Endometrial microvascular endothelial cells (primary cell): ENCODE measurements around a stretch of chr9.

DNA sequence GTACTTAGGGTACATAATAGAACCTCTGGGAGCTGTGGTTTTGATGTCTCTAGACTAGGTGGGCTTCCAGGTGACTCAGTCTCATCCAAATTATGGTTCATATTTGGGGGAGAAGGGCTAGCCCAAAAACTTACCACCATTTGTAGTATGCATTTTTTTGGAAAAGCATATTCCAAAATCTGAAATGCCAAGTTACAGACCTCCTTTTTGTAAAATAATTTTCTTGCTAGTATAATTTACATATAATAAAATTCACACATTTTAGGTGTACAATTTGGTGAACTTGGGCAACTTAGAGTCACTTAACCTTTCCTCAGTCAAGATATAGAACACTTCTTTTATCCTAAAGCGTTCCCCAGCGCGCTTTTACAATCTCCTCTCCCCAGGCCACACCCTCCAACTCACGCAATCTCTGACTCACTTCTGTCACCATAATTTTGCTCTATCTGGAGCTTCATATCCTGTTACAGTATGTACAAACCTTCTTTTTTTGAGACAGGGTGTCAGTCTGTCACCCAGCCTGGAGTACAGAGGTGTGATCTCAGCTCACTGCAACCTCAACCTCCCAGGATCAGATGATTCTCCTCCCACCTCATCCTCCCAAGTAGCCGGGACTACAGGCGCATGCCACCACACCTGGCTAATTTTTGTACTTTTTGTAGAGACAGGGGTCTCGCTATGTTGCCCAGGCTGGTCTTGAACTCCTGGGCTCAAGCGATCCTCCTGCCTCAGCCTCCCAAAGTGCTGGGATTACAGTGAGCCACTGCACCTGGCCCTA lies 57.4 kb downstream of the DOCK8 start:
- RAMPAGE, long total RNA = no peak

DNA sequence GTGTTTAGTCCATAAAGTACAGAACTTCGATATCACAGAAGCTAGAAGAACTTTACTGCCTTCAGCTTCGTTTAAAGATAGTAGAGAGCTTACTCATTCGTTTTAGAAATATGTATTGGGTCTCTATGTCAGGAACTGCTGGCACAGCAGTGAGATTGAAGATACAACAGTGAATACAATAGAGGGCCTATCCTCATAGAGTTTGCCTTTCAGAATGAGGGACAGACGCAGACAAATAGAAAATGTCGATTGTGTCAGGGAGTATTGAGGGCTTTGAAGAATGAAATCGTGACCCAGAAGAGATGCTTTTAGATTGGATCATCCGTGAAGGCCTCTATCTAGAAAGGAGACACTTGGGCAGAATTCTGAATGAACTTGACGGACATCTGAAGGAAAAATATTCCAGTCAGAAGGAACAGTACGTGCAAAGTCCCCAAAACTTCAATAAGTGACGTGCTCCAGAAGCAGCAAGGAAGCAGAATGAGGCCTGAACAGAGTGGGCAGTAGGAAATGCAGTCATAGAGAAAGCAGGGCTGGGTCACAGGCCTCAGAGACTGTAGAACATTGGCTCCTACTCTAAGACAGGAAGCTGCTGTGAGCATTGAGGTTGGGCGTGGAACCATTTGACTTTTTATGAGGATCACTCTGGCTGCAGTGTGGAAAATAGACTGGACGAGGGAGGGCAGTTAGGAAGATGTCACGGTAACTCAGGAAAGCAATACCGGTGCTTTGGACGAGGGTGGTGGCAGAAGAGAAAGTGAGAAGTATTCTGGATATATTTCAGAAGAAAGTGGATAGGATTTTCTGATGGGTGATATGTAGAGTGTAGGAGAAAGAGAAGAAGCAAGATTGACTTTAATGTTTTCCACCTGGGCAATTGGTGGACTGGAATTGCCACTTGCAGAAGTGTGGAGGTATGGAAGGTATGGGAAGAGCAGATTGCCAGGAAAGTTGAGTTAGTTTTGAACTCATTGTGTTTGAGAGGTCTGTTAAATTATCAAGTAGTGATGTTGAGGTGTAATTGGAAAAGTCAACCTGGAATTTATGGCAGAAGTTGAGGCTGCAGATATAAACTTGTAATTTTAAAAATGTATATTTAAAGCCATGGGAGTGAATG lies 64.0 kb downstream of the DOCK8 start:
- RAMPAGE, long total RNA = no peak

DNA sequence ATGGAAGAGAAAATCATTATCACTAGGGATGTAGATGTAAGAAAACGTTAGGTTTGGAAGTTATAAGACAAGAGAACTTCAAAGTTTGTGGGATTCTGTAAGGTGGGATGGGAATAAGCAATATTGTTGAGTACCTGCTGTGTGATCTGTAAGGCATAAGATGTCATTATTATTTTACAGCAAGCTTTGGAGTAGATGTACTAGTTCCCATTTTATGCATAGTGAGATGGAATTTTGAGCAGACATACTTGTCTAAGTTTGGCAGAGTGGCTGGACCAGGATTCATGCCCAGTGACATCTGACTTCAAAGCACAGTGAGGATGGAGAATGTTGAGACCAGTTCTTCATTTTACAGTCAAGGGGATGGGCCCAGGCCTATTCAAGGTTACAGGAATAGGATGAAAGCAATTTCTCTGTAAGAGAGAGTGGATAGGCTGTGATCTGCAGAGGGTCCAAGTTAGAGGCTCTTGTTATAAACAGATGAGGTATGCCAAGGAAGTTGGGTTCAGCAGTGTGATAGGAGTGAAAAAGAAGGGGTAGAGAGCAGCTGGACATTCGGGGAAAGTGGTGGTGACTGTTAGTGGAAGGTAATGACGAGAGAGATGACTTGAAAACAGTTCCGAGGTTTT lies 81.5 kb downstream of the KANK1 start:
- RAMPAGE, long total RNA = no peak

DNA sequence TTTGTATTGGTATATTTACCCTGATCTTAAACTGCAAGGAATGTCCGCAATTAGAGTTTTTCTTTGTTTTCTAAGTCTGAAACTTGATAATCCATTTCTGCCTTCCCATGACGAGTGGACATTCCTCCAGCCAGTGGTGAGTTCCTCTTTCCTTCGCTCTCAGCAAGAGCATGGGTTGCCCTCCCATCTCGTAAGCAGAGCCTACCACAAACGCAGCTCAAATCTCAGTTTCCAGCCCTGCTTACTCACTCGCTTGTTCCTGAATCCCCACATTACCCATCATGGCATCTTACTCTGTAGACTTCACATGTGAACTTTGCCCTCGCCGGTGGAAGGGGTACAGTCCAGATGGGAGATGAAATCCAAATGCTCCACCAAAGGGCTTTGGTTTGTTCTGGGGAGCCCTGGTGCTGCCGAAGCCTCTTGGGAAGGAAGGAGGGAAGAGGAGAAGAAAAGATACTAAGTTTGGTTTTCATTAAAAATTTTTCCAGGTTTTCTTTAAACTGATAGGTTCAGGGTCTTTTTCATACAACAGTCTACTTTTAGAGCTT lies 117.1 kb downstream of the KANK1 start:
- RAMPAGE, long total RNA = no peak

DNA sequence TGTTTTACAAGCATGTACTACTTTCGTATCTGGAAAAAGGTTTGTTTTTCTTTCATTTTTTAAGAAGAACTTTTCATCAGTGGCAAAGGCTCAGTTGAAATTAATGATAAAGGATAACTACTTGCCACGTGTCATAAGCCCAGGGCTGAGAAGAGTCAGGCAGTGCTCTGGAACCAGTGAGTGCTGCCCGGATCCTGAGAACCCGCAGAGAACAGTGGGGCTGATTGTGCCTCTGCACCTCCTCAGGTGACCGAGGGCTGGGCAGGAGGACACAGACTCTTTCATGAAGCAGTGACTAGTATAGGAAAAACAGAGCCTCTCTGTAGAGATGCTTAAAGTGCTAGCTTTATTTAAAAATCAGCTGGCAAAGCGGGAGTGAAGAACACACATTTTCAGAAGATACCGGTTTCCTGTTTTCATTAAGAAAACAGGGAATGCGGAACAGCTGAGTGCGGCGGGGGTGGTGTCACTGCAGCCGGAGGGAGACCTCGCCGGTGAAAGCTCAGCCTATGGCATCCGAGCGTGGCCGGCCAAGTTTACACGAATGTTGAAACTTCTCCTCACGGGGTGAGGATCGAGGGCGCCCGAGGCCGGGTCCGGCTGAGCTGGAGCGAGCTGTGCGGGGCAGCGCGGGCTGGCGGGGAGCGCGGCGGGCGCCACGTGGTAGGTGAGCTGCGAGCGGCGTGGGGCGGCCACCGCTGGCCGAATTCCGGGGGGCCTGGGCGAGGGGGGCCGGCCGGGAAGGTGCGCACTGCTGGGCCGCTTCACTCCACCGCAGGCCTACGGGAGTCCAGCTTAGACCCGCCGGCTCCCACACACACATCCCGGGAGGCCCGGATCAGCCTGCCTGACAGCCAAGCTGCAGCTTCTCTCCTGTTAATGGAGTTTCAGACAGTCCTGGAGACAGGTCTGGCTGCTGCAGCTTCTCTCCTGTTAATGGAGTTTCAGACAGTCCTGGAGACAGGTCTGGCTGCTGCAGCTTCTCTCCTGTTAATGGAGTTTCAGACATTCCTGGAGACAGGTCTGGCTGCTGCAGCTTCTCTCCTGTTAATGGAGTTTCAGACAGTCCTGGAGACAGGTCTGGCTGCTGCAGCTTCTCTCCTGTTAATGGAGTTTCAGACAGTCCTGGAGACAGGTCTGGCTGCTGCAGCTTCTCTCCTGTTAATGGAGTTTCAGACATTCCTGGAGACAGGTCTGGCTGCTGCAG lies 134.5 kb upstream of the DMRT1 start:
- RAMPAGE, long total RNA = no peak

GRCh38 chr9:711210-712159 lies 130.0 kb upstream of the DMRT1 start:
- RAMPAGE, long total RNA = no peak

DNA sequence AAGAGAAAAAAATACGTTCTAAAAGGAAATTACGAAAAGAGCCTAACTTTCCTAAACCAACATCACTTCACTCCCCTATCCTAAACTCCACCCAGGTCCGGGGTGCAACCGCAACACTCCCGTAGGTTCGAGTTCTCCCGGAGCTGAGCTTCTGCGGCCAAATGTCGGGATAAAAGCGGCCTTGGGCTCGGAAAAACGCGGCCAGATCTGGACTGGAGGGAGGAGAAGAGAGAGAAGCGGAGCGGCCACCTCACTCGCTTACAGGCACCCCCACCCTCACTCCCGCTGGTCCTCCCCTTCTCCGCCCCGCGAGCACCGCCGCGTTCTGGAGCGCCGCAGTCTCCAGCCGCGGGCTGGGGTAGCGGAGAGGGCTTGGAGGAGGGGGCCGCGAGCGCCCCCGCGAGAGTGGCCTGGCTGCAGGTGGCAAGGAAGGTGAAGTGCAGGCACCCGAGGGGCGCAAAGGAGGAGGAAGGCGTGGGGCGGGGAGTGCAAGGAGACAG lies 340 bp upstream of the DMRT3 start:
- RAMPAGE, long total RNA = no peak

DNA sequence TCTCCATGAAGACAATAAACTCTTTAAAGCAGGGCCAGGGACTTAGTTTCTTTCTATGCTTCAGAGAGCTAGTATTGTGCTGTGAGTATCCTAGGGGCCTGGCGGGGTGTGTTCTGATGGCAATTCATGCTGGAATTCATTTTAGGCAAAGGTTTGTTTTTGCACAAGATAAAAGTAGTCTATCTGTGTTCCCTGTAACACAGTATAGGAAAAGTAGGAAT lies 31.0 kb upstream of the DMRT2 start:
- RAMPAGE, long total RNA = no peak

DNA sequence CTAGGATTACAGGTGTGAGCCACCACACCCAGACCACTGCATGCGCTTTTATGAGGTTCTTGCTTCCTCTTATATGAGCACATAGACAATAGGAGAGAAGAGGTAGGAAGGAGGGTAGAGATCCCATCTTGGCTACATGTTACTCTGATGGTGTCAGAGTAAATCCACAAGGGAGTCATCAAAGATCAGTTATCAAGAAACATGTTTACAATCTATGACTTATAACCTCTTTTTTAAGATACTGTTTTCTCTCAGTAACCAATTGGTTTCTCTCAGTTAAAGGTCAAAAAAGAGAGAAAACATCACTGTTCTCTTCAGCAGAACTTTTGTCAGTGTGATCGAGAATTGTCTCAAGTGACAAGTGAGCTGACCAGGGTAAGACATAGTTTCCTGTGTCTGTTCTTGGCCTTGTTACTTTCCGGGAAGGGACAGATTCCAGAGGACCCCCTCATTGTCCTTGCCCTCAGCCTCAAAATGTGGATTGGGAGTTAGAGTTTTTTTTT lies 248.9 kb downstream of the DMRT2 start:
- RAMPAGE, long total RNA = no peak

DNA sequence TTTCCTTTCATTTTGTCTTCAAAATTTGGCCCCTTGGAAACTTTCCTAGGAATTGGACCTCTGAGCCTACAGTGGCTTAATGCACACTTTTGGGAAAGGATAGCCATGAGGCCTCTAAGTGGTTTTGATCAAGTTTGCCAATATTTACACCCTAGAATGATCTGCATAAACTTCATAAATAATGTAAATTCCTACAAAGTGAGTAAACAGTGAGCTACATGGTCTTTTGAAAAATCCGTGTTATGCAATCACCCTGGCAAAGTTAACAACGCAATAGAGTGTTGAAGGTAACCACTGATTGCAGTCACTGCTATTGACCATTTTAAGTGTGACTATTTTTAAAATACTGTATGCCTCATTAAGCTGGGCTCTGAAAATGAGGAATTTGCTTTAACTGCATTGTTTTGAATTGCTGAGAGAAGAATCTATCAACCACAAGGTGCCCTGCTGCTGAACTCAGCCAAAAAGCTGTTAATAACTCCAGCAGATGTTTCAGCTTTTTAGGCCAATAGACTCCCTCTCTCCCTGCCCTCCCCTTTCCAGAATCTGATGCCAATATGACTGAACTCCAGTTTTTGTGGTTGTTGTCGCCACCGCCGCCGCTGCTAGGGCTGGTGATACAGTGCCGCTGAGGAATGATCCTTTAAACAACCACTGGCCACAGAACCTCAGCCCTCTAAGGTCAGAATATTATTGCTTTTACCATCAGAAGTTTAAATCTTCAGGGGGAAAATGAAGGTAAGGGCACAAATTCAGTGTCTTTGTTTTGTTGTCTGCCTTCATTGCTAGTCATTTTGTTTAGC lies 35.3 kb upstream of the SMARCA2 start:
- RAMPAGE, long total RNA = no peak

DNA sequence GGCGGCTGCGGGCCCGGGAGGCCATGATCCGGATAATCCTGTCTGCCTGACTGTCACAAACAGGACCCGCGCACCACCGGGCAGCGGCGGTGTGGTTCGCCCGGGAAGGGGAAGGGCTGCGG lies 1.3 kb downstream of the SMARCA2 start:
- RAMPAGE, long total RNA = no peak

DNA sequence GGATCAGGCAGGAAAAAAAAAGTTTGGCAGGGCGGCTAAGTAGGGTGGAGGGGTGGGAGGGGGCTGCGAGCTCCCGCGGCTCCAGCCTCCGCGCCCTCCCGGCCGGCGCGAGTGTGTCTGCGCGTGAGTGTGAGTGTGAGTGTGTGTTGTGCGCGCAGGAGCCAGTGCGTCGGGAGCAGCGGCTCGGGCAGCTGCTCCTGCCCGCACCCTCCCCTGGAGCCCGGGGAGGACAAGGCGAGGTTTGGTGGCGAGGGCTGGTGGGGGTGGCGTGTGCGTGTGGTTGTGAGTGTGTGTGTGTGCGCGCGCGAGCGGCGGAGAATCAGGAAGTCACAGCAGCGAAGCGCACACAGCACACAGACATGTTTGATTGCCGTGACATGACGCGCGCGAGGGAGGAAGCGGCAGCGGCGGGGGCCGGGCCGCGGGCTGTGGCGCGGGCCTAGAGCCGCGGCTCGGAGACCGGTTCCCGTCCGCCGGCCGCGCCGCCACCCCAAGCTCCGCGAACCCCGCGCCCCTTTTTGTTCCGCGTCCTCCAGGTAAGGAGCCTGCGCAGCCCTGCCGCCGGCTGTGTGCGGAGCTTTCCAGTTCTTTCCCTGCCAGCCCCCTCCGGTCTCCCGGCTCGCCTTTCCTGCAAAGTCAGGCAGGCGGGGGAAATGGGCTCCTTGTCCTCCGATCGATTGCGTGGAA lies 2.3 kb downstream of the SMARCA2 start:
- RAMPAGE, long total RNA = start-site peak on the plus strand centred at position 176 of the sequence, 76 bp wide, 7 and 14 reads in 2 replicates

DNA sequence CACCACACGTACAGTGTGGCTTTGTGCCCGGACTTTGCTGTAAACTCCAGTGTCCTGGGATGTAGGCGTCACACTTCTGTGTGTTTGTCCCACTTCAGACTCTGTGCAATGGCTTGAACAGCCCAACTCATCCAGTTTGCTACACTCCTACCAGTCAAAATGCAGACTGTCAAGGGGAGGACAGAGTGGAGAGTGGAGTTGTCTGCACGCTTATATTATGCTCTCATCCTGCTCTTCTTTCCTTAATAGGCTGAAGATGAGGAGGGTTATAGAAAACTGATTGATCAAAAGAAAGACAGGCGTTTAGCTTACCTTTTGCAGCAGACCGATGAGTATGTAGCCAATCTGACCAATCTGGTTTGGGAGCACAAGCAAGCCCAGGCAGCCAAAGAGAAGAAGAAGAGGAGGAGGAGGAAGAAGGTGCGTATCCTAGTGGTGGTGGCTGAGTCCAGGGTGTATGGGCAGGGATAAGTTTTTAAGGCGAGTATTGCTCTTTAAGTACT lies 45.5 kb downstream of the SMARCA2 start:
- RAMPAGE, long total RNA = no peak

- RAMPAGE, long total RNA = no peak
Measured at GRCh38 chr9:2170497-2171004, 155.4 kb downstream of the SMARCA2 start.

DNA sequence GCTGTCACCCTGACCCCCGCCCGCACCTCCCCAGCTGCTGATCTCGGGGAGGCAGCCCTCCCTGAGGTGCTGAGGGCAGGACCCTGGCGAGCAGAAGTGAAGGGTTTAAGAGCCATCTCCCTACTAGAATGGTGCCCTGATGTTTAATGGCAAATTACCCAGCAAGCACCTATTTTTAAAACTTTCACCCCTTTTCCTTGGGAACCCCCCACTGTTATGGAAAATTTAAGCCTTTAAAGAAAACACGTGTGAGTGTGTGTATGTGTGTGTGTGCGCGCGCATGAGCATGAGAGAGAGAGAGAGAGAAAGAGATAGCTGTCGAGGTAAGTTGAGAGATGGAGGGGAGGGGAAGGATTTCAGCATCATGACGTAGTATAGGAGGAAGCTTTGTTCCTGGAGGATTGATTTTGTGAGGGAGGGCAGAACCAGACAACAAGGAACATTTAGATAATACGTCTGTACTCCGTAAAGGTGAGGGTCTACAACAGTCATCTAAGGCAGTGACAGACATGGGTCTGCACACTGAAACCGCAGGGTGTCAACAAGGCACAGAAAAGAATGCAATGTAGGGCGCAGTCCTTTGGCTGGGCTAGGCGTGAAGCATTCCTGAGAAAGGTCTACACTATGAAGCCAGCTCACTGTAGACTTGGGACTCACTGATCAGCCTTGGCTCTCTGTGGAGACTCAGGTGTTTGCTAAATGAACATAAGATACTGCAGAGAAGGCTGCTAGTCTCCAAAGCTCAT lies 227.7 kb downstream of the SMARCA2 start:
- RAMPAGE, long total RNA = no peak

GRCh38 chr9:2267130-2267790 lies 252.1 kb downstream of the SMARCA2 start:
- RAMPAGE, long total RNA = no peak

DNA sequence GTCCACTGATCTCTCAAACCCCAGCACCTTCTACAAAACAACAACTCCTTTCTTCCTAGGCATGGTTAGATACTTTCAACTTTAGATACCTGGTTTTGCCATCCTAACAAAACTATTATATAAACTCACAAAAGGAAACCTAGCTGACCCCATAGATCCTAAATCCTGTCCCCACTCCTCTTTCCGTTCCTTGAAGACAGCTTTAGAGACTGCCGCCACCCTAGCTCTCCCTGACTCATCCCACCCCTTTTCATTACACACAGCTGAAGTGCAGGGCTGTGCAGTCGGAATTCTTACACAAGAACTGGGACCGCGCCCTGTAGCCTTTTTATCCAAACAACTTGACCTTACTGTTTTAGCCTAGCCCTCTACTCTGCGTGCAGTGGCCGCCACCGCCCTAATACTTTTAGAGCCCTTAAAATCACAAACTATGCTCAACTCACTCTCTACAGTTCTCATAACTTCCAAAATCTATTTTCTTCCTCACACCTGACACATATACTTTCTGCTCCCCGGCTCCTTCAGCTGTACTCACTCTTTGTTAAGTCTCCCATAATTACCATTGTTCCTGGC lies 264.0 kb downstream of the SMARCA2 start:
- RAMPAGE, long total RNA = no peak

GRCh38 chr9:2427245-2428067 lies 194.1 kb upstream of the VLDLR start:
- RAMPAGE, long total RNA = no peak

- RAMPAGE, long total RNA = no peak
Measured at GRCh38 chr9:2657199-2657787, 35.7 kb downstream of the VLDLR start.

- RAMPAGE, long total RNA = no peak
Measured at GRCh38 chr9:2727775-2728239, 10.5 kb downstream of the KCNV2 start.